Placental pericyte (primary cell): ENCODE results near the genes KBTBD7, RGCC and FAM216B.

DNA sequence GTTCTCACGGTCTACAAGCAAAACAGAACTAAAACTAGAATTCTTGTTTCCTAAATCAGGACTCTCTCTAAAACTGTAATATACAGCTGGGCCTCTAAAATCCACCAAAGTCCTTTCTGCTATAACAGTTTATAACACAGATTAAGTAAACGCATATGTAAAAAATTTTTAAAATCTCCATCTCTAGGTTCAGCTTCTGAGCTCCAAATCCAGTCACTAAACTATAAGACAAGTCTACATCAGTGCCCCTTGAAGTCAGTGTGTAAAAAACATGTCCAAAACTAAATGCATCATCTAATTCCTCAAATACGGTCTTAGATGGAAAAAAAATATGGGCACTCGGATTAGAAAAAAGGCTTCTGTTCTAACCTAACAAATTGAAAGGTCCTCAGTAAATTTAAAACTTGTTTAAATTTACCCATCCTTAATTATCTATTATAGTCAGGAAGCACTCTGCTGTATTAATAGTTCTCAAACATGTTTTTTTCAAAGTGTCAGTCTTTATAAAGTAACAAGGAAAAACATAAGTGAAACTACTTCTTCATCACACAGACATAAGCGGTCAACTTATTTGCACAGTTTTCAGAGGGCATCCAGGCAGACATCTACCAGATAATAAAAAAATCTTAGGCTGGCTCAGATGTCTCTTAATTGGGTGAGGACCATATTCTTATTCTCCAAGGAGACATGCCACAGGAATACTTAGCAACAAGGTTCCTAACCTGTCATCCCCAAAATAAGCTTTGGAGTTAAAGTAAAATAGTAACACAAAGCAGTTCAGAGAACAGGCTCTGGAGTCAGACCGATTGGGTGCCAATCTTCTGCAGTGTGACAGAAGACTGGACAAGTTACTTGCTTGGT, 33.5 kb downstream of the ELF1 start:
- CAGE, long polyA plus RNA: no peak

GRCh38 chr13:41050066-41050299, 11.3 kb upstream of the WBP4 start:
- CAGE, long polyA plus RNA: no peak

- CAGE, long polyA plus RNA: no peak
Measured at GRCh38 chr13:41055002-41055637, 6.2 kb upstream of the WBP4 start.

DNA sequence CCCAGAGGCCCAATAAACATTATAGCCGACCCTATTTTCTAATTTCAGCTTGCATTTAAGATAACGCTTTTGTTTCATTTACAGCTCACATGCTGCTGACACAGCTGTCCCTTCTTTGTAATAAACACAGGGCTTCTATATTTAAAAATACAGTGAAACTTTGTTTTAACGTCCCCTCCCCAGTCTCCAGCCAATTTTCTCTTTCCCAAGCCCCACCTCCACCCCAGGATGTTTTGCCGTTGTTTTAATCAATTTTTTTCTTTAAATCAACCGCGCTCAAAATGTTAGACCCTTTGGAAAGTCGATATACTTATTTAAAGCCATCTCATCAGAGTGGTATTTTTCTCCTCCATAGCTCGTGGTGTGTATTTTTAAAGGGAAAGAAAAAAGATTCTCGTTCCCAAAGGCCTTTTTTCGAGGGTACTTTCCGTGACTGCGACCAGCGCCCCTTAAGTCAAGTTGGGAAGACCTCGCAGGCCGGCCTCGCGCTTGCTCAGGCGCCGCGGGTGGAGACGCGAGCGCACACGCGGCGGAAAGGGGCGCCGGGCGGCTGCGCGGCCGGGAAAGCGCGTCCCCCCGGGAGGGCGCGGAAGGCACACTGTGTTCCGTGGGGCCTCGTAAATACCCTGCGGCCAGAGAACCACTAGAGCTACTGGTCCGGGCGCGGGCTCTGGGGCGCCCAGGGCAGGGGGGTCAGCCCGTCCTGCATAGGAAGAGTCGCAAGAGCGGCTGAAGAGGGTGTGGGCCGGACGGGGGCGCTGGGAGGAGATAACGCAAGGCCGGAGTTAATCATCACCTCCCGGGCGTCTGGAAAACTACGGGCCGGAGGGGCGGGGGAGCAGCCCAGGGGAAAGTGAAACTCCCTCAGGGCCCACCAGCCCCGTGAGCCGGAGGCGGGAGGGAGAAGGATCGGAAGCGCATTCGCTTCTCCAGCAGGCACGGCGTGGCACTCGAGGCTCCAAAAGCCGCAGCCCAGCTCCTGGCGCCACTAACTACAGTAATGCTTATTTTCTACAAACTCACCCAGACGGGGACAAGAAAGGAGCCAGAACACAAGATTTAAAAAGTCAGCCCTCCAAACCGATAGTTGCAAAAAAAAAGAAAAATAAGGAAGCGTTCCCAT, 1.3 kb upstream of the WBP4 start:
- CAGE, long polyA plus RNA: no peak

DNA sequence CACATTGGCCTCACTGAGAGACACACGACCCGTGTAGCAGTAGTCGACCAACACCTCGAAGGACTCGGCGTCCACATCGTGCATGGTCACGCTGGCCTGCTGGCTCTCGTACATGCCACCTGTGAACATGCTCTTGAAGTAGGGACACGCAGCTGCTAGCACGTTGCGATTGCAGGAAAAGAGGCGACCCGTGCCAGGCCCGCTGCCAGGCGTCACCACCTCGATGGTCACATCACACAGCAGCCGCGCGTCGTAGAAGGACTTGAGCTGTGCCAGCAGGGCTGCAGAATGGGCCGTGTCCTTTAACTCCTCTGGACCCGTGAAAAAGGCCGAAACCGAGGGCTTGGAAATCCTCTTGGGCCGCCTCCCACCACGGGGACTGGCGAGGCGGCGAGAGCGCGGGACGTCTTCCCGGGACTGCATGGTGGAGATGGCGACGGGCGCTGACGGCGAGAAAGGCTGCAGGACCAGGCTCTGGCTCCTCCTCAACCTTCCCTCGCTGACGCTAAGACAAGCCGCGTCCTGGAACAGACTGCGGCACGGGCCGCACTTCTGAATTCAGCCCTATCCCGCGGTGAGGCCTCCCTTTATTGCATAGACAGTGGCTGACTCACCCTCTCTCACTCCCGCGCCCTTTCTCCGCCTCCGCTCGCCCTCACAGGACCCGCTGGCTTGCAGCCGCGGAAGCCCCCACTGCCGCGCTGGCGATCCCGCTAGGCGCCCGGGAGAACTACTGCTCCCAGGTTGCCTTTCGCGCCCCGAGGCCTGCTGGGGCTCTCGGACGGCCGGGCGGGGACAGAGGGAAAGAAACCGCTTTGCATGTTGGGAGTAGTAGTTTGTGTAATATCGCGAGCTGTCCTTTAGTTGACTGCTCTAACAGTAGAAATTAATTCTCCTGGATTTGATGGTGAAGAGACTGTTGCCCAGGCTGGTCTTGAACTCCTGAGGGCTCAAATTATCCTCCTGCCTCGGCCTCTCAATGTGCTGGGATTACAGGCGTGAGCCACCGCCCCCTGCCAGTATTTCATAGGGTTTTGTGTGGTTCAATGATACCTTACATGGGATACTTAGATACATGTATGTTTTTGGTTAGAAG, at the start of gene KBTBD7:
TSS of gene KBTBD7 (minus strand) at position 735 of the 1,096 bp plus-strand sequence.
- CAGE, long polyA plus RNA: no peak

GRCh38 chr13:41456946-41457695, at the start of gene RGCC:
Gene RGCC (plus strand): TSS chr13:41457550.
- CAGE, long polyA plus RNA: no peak

DNA sequence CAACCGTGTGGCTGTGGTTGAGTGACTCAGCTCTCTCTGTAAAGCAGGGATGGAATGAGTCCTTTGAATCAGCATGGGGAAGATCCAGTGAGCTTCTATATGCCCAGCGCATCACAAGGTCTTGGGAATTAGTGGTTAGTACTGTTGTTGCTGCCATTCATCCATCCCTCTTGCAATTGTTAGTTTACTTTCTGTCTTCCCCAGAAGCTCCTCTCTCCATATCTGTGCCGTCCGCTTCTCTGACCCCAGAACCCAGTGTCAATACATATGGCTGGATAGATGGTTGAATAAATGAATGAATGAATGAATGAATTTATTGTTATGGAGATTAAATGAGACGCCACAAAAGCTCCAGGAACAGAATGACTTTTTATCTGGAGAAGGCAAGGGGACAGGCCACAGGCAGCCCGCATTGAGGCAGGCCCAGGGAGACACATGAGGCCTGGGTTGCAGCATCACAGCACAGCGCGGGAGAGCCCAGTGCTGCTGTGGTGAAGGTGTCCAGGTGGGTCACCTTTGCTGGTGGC, 89.2 kb downstream of the RGCC start:
- CAGE, long polyA plus RNA: no peak

GRCh38 chr13:41547063-41548012, 90.0 kb downstream of the RGCC start:
- CAGE, long polyA plus RNA: no peak

- CAGE, long polyA plus RNA: no peak
Measured at GRCh38 chr13:41720712-41721905, 239.8 kb downstream of the VWA8 start.

DNA sequence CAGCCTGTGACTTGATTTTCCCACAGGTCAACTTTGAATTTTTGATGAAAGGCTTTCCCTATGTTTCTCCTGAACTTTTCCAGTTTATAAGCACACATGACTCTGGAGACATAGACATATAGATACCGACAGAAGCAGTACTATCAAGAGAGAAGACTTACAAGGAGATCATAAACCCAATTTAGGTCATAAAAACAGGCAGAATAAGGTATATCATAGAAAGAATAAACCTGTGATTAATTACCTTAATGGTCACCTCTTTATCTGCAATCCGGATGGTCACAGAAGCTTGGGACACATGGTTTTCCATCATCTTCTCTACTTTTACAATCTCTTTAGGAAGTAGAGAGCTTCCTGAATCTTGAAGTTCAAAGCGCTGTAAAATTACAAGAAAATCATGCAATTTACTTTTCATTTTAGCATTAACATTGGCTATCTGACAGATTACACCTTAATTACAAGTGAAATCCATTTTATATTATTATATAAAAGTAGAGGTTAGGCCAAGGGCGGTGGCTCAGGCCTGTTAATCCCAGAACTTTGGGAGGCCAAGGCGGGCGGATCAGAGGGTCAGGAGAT, 92.7 kb downstream of the VWA8 start:
- CAGE, long polyA plus RNA: no peak

DNA sequence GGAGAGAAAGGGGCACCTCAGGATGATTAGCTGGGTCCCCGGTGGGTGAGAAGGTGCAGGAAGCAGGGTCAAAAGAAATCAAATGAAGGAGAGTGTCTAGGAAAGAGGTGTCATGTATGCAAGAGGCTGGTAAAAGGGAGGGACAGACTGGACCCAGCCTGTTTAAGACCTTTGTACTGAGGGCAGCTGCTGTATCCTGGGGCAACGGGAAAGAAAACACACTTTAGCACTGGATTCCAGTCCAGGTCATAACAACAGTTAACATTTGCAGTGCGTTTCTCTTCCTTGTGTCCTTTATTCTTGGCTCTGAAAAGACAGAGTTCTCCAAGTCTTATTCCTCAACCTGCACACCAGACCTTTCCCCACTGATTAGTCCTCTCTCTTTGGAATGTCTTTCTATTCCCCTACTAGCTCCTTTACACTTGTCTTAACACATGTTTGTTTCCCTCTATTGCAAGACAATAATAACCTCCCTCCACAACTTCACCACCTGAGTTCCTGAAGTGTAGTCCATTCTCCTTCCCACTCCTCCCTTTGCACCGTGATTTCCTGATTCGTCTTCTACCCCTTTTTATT, 20.0 kb upstream of the DGKH start:
- CAGE, long polyA plus RNA: no peak

DNA sequence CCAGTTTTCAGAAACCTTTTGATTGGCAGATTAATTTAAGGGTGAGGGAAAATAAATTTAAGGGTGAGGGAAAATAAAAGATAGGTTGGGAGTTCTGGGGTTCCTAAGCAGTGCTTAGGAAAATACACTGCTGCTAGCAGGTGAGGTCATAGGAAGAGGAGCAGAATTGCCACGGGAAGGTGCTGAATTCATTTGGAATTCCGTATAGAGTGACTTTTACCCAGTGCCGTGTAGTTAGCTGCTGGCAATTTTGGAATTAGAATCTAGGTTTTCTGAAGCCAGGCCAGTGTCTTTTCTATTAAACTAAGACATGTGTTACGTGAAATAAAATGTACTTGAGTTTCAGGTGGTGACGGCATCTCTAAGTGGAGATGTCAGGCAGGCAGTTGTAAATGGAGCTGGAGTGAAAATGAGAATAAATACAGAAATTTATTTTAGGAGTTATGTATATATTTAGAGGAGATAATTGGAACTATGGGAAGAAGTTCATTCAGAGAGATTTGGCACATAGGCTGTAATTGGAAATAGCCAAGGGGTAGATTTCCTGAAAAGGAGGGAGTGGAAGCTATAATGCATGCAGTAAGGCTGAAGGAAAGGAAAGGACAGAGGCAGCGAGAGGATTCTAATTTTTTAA, 59.9 kb downstream of the DGKH start:
- CAGE, long polyA plus RNA: no peak

GRCh38 chr13:42139961-42140462, 91.6 kb downstream of the DGKH start:
- CAGE, long polyA plus RNA: no peak

DNA sequence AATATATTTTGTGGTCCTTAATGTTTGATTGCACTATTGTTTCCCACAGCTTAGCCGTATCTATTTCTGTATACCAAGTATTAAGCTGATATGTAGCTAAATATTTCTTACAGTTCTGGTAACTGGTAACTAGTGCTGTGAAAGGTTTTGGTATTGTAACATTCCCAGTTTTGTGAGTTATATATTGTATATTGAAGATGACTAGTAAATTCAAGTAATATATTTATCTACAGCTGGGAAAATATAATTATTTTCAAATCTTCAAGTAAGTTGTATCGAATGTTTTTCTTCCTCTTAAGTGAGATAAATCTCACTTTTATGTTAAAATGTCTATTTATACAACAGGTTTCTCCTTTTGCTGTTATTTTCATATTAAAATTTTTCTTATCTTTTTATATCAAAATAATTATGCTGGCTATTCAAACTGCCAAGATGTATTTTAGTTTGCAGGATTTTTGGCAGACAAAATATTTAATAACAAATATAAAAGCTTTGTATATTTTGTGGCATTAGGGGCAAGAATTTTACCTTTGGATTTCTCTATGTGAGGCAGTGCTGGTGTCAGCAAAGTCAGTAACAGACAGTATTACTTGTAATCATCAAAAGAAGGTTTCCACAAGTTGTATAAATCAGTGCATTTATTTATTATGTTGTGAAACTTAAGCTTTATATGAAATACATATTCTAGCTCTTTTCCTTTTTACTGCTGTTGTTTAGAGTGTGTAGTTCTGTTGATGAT, 36.2 kb upstream of the AKAP11 start:
- CAGE, long polyA plus RNA: no peak

- CAGE, long polyA plus RNA: no peak
Measured at GRCh38 chr13:42275084-42275523, 3.2 kb downstream of the AKAP11 start.

DNA sequence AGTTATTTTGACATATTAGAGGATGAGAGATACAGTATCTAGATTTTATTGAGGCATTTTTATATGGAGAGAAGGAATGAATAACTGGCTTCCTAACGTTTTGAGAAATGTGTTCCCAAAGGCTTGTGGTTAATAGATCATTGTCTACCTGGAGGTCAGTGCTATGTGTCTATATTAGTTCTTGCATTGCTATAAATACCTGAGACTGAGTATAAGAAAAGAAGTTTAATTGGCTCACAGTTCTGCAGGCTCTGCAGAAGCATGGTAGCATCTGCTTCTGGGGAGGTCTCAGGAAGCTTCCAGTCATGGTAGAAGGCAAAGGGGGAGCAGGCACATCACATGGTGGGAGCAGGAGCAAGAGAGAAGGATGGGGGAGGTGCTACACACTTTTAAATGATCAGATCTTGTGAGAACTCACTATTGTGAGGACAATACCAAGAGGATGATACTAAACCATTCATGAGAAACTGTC, 53.3 kb downstream of the AKAP11 start:
- CAGE, long polyA plus RNA: no peak

GRCh38 chr13:42354951-42355504, 83.1 kb downstream of the AKAP11 start:
- CAGE, long polyA plus RNA: no peak

DNA sequence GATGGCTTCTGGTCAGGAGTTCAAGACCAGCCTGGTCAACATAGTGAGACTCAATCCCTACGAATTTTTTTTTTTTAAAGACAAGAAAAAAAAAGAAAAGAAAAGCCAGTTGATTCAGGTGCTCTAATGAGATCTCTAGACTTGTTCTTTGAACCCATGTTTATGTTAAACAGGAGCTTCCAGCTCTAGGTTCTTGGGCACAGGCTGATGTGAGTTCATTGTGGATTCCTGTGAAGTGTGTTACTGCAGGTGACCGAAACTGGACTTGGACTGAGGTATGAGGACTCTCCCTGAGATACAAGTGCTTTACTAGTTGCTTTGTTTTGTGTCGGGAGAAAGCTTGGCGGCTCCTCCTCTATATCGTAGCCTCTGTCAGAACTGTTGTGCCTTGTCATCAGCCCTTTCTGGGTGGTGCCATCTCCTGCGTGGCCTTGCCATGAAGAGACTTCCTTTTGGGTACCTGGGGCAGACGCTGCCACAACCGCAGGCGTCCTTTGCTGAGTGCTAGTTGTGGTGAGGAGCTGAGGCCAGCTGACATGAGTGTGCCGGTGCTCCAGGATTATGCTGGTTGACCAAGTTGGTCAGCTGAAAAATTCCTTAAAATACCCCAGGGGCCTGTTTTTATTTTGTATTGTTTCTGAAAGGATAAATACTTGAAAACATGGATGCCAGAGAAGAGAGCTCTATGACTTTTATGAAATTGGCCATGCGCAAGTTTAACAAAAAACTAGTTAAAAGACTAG, 124.5 kb downstream of the AKAP11 start:
- CAGE, long polyA plus RNA: no peak

- CAGE, long polyA plus RNA: no peak
Measured at GRCh38 chr13:42560220-42560814, 13.6 kb upstream of the TNFSF11 start.

DNA sequence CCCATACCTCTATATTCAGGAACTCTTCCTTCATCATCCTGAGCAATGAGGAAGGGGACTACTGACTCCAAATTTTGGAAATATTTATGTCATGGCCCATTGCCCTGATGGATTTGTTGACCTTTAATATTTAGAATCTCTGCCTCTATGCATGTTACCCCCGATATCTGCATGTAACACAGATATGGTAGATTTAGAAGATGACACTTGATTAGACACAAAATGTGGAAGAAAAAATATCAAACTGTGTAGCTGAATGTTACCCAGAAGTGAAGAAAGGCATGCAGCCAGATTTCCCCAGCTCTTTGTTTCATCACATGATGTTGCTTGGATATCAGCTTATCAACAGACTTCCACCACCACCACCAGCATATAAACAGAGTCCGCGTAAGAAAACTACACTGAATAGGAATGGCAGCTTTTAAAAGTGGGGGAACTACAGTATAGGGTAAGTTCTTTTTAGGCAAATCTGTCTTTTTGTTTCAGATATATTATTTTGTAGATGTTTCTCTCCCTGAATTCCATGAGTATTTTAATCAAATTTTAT, at the start of gene FAM216B:
TSS of gene FAM216B (plus strand) at position 368 of the 547 bp plus-strand sequence.
- CAGE, long polyA plus RNA: no peak